Caco-2 (cell line): ENCODE results near the genes HERC2 and CHRNA7.

DNA sequence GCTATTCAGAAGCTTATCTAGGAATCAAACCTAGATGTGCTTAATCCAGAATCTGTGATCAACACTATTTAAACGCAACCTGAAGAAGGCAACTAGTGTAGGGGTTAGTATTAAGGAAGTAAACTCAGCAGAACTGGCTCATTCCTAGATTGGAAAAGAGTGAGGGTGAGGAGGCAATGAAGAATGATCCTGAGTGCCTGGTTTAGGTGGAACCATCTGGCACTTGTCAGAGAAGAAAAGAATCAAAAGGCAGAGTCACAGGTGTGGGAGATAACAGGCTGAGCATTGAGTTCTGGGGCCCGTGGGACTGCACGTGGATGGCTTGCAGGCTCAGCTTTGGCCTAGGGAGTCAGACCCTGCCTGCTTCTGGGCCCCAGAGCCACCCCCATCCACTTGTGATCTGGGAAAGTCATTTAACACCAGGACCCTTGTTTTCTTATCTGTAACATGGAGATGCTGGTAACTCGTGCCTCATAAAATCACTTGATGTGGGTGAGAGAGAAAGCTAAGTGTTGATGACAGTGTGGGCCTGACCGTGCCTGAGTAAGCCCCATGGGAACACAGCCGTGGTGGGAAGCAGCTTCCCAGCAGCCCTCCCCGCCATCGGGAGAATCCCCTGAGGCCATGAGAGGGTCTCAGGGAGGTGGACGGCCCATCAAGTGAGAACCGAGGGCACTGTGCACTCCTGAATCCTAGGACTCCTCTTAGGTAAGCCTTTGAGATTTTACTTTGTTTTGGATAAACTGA is 378.2 kb downstream of the GABRB3 start:
- PRO-cap = no peak
- RRBS = no CpG with 5 or more reads among the region's 10 CpGs

- PRO-cap = no peak
- RRBS = 85% methylated on average over 9 of the region's 49 CpGs
Observed at GRCh38 chr15:26628742-26629849, 143.8 kb downstream of the GABRB3 start.

GRCh38 chr15:26790020-26790474 is 17.2 kb upstream of the GABRB3 start:
- PRO-cap = no peak
- RRBS = no CpG with 5 or more reads among the region's 15 CpGs

- PRO-cap = no peak
- RRBS = 27% methylated on average over 46 of the region's 95 CpGs
Observed at GRCh38 chr15:28094380-28095529, 4.4 kb downstream of the OCA2 start.

DNA sequence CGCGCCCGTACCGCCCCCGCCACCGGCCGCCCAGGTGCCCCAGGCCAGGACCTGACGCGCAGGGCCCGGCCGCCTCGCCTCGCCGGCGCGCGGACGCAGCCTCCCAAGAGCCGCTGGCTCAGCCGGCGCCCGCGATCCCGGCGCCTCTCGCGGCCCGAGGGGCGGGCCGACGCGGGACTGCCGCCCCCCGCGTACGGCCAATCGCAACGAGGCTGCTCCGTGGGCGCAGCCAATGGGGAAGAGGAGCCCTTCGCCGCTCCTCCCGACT is at the start of gene HERC2:
Gene HERC2 (minus strand): TSS at position 156 of the 268 bp plus-strand sequence.
- PRO-cap = no peak
- RRBS = no CpG with 5 or more reads among the region's 43 CpGs

DNA sequence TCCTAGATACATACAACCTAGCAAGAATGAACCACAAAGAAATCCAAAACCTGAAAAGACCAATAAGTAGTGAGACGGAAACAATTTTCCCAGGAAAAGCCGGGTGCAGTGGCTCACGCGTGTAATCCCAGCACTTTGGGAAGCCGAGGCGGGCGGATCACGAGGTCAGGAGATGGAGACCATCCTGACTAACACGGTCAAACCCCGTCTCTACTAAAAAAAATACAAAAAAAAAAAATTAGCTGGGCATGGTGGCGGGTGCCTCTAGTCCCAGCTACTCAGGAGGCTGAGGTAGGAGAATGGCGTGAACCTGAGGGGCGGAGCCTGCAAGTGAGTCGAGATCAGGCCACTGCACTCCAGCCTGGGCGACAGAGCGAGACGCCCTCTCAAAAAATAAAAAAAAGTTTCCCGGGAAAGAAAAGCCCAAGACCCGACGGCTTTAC is 23.6 kb downstream of the GOLGA8G start:
- PRO-cap = no peak
- RRBS = no CpG with 5 or more reads among the region's 20 CpGs

- PRO-cap = no peak
- RRBS = 8% methylated on average over 45 of the region's 107 CpGs
Observed at GRCh38 chr15:29570157-29570853, 474 bp downstream of the ENTREP2 start.

DNA sequence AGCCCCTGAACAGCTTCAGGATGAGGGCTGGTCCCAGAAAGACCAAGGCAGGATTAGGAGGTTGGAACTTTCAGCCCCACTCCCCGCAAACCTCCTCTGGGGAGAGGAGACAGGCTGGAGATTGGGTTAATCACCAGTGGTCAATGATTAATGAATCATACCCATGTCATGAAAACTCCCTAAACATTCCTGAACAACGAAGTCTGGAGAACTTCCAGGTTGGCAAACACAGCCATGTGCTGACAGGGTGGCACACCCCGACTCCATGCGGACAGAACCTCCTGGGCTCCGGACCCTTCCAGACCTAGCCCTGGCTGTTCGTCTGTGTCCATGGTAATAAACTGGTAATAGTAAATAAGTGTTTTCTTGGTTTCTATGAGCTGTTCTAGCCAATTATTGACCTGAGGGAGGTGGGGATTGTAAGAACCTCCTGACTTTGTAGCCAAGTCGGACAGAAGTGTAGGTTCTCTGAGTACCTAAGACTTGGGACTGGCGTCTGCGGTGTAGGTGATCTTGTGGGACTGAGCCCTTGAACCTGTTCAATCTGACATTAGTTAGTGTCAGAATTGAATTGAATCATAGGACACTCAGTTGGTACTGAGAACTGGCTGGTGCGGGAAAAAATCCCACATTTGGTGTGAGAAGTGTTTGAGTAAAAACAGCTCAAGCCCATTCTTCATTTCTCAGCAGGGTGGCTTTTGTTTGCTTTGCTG is 100.3 kb upstream of the ENTREP2 start:
- PRO-cap = no peak
- RRBS = no CpG with 5 or more reads among the region's 10 CpGs

DNA sequence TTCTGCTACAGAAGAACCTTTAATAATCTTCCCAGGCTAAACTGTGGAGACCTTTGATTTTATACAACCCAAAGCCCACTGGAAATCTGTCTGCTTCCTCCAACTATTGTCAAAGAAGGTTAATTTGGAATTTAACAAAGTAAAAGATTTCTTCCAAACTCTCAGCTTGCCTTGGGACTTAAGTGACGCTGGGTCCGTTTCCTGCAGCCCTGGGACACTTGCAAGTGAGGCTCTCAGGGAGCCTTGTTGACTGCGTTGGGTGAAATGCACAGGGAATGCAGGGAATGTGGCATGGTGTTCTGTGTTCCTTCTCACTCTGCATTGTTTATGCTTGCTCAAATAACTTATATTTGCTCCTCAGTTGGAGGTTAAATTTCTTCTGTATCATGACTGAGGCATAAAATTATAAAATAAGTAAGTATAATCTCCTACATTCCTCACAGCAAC is 60.8 kb upstream of the TJP1 start:
- PRO-cap = no peak
- RRBS = no CpG with 5 or more reads among the region's 3 CpGs

DNA sequence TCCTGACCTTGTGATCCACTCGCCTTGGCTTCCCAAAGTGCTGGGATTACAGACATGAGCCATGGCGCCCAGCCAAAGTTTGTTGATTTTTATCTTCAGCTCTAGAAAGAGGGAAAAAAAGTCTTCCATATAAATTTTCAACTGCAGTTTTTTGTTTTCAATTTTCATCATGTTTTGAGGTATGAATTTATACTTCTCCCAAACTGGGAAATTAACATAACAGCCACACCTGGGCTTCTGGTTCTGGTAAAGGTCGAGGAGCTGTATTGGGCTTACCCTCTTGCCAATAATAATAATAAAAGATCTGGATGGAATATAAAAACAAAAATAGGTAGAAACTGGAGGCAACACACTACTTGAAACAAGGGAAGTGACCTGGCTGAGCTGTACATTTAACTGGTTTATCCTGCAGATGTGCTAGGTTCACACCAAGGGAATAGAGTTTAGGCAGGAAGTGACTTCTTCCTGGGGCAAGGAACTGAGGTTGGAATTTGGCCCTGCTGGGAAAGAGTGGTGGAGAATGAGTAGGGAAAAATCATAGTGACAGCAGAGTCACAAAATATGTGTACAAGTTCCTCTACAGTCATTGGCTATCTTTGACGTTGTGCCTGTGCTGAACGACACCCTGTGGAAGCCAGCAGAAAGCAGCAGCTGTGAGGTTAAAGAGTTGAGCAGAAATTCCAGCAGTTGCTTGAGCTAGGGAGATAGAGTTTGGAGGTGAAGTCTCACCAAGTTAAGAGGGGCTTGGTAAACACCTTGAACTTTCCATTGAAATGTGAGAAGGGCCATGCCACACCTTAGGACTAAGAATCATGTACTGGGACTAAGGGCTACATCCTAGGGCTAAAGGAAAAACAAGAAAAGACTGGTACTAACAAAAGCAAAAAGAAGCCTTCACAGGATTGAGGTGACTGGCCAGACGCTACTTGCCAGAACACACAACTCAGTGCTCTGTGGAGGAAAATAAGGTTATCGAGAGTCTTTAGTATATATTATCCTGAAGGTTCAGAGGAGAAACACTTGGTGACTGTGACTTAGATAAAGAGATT is 66.3 kb downstream of the GOLGA8H start:
- PRO-cap = no peak
- RRBS = no CpG with 5 or more reads among the region's 7 CpGs

DNA sequence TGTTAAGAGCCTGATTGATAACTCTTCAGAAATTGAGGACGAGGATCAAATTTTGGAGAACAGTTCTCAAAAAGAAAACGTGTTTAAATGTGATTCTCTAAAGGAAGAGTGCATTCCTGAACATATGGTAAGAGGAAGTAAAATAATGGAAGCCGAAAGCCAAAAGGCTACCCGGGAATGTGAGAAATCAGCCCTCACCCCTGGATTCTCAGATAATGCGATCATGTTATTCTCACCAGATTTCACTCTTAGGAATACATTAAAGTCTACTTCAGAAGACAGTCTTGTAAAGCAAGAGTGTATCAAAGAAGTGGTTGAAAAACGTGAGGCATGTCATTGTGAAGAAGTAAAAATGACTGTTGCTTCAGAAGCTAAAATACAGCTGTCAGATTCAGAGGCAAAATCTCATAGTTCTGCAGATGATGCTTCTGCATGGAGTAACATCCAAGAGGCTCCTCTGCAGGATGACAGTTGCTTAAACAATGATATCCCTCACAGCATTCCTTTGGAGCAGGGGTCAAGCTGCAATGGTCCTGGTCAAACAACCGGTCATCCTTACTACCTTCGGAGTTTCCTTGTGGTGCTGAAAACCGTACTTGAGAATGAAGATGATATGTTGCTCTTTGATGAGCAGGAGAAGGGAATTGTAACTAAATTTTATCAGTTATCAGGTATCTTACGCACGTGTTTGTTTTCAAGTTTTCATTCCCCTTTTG is 1.7 kb downstream of the FAN1 start:
- PRO-cap = no peak
- RRBS = no CpG with 5 or more reads among the region's 11 CpGs

DNA sequence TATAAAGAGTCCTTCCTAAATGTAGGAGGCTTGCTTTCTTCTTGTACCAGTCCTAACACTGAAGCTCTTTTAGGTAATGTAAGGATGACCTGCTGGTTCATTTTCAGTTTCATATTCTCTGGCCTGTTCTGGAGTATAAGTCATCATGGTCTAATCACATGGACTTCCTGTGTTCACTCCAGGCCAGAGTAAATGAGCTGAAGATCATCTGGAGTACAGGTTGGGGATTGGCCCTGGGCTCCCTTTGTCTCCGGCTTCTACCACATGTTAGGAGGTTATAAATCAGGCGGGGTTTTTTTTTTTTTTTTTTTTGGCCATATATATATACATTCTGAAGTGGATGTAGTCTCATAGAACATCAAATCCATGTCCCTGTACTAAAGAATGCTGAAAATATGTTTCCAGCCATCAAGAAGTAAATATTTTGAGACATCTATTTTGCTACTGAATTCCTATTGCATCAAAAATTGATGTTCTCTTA is 40.3 kb upstream of the MTMR10 start:
- PRO-cap = no peak
- RRBS = no CpG with 5 or more reads among the region's 2 CpGs

- PRO-cap = no peak
- RRBS = no CpG with 5 or more reads among the region's 8 CpGs
Observed at GRCh38 chr15:31204261-31204650, 102.7 kb upstream of the TRPM1 start.

GRCh38 chr15:31235979-31236227 is 90.7 kb upstream of the KLF13 start:
- PRO-cap = no peak
- RRBS = no CpG with 5 or more reads among the region's 6 CpGs

- PRO-cap = no peak
- RRBS = no CpG with 5 or more reads among the region's 24 CpGs
Observed at GRCh38 chr15:31342583-31343554, 16.2 kb downstream of the KLF13 start.

- PRO-cap = no peak
- RRBS = no CpG with 5 or more reads among the region's 17 CpGs
Observed at GRCh38 chr15:31344687-31345616, 18.3 kb downstream of the KLF13 start.

DNA sequence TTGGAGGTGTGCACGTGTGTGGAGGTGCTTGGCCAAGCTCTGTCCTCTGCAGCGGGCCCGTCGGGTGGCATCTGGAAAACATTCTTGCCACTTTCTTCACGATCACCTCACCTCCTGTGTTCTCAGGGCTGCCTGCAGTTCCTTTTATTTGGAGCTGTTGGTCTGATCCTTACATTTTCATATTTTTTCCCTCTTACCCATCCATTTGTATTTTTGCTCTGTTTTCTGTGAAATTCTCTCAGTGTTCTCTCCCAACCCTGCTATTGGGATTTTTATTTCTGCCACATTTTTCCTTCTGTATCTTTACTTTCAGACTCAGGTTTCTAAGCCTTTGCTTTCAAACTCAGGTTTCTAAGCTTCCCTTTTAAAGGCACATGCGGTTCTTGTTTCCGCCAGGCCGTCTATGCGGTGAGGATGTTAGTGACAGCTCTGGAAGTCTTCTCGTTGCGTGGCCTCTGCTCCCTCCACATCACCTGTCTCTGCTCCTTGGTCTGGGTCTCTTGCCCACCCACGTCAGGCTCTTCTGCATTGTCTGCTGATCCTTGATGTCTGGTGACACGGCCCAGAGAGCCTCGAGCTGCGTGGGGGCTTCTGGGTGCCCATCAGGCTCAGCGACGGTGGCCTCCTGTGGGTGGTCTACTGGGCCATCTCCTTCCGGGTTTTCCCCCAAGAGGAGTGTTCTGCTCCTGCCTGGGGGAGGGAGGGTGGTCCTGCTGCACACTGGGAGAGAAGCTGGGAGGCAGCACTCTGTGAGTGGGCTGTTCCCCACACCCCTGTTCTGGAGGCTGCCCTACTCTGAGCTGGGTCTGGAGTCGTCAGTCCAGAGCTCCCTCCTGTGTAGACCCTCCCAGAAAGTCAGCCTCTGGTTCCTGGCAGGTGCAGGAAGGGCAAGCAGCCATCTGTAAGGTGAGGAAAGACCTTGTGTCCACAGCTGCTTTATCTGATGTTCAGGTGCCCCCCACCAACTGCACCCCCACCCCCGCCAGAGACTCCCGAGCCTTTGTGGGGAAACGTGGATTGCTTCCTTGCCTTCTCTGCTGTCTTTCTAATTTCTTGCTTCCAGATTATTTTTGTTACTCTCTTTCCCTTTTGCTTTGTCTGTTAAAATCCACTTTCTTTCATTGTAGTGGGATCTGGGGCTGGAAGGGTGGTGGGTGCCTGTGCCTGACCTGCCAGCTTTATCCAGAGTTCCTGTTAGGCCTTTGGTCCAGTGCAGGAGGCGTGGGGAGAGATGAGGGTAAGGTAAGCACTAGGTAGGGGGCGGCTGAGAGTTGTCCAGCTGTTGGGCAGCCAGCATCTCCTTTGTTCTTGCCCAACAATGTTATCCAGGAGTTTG is 30.7 kb downstream of the KLF13 start:
- PRO-cap = no peak
- RRBS = no CpG with 5 or more reads among the region's 24 CpGs

DNA sequence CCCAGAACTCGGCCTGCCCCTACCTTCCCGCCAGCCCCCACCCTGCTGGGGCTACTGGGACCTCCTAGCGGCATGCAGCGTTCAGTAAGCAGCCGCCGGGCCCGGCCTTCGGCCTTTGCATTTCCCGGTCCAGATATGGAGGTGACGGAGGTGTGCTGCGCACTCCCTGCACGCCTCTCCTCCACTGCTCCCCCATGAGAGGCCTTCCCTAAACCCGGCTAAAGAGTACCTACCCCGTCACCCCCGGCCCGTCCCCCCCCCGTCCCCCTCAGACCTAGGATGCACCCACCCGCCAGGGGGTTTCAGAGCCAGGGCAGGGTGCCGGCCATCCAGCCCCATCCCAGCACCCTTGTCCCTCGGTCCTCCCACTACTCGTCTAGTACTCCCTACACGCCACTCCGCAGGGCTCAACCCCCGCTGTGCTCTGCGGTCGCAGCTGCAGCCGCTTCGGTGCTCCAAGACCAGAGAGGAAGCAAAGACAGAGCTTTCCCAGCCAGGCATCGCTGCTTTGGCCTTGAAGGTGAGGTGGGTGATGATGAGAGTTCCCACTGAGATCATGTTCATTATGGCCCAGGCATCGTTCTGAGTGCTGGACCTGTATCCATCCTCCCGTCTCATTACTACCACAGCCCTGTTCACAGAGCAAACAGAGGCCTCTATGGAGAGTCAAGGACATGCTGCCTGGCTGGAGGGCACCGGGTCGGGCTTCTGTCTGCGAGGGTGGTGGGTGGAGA is 66.7 kb downstream of the KLF13 start:
- PRO-cap = no peak
- RRBS = 93% methylated on average over 9 of the region's 34 CpGs

GRCh38 chr15:31402485-31403141 is 76.0 kb downstream of the KLF13 start:
- PRO-cap = no peak
- RRBS = no CpG with 5 or more reads among the region's 15 CpGs

DNA sequence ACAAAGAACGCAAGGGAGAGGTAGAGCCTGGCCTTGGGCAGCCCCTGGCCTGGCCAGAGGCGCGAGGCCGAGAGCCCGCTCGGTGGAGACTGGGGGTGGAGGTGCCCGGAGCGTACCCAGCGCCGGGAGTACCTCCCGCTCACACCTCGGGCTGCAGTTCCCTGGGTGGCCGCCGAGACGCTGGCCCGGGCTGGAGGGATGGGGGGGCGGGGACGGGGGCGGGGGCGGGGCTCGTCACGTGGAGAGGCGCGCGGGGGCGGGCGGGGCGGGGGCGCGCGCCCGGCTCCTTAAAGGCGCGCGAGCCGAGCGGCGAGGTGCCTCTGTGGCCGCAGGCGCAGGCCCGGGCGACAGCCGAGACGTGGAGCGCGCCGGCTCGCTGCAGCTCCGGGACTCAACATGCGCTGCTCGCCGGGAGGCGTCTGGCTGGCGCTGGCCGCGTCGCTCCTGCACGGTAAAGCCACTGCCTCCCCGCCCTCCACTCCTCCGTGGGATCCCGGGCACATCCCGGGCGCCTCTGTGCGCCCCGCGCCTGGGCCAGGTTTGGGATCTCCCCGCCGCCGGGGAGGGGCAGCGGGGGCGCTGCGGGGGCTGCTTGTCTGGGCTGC is at the start of gene CHRNA7:
Gene CHRNA7 (plus strand): TSS at position 317 of the 605 bp plus-strand sequence.
- PRO-cap = unidirectional peak, plus-strand start at position 317 of the sequence
- RRBS = 4% methylated on average over 46 of the region's 72 CpGs